Vein endothelial cell (primary cell): ENCODE measurements around a stretch of chr3.

DNA sequence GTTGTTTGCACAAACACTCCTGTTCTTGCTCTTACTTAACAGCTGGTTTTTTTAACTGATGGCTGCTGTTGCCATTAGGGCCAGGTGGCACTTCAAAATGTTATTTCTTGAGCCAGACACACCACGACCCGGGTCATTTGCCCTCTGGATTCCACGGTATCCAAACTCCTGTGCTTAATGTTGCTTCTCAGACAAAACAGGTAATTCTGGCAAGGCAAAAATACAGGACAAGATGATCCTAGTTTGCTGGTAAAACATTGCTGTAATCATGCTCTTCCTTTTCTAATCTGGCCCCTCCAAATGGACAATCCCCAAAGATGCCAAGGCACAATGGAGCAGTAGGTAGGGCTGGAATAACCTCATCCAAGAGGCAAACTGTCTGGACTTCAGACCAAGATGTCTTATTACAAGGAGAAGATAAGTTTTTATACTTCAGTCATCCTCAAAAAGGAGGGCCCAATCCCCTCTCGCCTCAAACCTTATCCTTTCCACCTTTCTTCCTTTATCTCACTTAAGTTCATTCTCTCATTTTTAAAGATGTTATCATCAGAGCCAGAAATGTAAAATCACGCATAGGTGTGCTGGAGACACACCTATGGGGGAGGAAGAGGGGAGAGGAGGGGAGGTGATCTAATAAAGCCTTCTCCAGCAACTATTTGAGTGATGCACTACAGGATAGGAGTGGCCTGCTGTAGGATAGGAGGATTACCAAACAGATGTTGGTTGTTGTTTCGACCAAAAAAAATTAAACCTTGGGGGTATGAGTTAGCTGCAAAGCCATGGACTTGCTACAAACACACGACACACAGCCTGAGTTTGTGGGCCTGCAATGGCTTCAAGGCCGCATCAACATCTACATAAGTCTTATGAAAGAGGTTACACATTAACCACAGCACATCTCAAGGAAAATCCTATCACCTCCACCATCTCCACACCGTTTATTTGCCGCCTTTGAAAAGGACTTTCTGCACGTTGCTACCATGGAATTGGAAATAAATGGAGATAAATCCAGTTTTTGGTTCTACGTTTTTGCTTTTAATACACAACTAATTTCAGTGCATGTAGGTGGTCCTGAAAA is 23.3 kb downstream of the LRIG1 start:
- CAGE, long polyA plus RNA = no peak

- CAGE, long polyA plus RNA = no peak
Observed at GRCh38 chr3:66486155-66486953, 14.5 kb downstream of the LRIG1 start.

DNA sequence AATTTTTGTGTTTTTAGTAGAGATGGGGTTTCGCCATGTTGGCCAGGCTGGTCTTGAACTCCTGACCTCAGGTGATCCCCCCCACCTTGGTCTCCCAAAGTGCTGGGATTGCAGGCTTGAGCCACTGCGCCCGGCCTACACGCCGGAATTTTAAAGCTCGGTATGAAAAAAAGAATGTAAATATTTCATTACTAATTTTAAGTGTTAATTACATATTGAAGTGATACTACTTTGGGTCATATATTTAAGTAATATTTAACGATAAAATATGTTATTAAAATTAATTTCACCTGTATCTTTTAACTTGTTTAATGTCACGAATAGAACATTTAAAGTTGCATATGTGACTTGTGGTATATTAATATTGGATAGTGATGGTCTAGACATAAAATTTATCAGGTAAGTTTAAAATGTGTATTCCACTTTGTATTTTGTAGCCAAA is 45.5 kb upstream of the LRIG1 start:
- CAGE, long polyA plus RNA = no peak

DNA sequence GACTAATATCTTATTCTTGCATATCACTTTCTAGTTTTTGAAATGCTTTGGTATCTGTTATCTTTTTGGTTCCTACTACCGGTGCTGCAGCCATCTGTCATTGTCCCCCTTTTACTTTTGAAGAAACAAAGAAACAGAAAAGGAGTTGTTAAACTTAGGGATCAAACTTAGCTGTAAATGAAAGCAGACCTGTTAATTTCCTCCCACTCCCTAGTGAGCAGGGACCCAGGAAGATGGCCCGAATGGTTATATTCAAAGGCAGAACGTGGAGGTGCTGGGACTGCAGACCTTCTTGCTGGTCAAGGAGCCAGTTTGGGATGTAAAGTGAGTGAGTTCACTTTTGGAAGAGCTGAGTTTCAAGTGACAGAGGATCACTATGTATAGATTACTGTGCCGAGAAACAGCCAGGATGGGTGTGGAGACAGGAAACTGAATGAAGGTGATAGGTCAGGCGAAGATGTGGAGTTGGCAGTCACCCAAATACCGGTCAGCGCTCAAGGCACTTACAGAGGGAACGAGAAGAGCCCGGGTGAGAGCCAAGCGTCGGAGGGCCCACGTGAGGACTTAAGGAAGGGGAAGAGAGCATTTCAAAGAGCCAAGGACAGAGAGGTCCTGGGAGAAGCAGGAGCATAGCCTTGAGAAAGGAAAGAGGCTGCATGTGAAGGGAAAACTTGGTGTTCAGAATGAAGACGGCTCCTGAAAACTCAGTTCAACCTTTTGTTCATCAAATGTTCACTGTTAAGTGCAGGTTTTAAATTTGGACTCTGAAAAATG is 20.2 kb downstream of the KBTBD8 start:
- CAGE, long polyA plus RNA = no peak

GRCh38 chr3:67391896-67392616 is 262.4 kb downstream of the SUCLG2 start:
- CAGE, long polyA plus RNA = no peak

GRCh38 chr3:67489600-67489896 is 164.9 kb downstream of the SUCLG2 start:
- CAGE, long polyA plus RNA = no peak

GRCh38 chr3:67658159-67658491 is 3.7 kb upstream of the SUCLG2 start:
- CAGE, long polyA plus RNA = no peak

DNA sequence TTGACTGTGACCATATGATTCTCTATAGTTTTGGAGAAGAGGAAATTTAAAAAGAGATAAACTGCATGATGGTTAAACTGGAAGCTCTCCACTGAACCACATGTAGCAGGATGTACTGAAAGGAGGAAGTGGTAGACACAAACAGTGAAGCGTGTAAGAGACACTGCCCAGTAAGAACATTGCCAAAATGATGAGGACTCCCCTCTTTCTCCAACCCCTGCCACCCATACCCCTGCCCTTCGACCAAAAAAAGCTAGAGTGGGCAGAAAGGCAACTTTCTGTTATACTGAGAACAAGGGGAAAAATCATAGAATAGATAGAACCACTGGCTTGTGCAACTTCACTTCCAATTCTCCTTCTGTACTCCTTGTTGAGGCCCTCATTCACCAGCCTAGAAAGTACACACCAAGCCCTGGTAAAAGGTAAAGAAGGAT is 6.4 kb upstream of the TMF1 start:
- CAGE, long polyA plus RNA = no peak

GRCh38 chr3:69084176-69084651 is 523 bp upstream of the ARL6IP5 start:
- CAGE, long polyA plus RNA = no peak

GRCh38 chr3:69180782-69181658 is 58.6 kb upstream of the LMOD3 start:
- CAGE, long polyA plus RNA = no peak

DNA sequence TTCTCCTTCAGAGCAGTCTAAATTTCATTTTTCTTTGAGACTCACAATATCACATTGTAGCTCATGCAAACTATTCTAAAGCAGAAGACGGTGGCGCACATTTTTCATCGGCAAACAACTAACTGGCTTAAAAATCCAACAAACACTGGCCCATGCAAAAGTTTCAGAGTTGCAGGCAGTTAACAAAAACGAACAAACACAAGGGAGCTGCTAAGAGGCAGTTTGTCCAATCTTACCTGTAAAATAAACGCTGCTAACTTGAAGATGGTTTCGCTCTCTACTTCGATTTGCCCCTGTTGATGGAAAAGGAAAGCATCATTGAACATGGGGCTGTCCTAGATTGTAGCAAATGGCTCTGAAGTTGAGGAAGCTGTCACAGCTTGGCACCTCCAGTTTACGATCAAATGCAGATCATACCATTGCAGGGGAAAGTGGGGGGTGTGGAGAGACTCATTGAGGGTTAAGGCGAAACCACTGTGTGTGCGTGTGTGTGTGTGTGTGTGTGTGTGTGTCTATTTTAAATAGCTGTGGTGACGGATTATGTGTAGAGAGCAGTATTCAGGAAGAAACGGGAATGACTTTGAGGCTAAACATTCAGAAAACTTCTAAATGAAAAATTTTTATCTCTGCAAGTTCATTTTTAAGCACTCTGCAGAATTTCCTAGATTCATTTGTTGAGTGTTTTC is 127.6 kb upstream of the LMOD3 start:
- CAGE, long polyA plus RNA = no peak

GRCh38 chr3:69287625-69288100 is 98.2 kb downstream of the FRMD4B start:
- CAGE, long polyA plus RNA = no peak

GRCh38 chr3:69326762-69327427 is 59.0 kb downstream of the FRMD4B start:
- CAGE, long polyA plus RNA = no peak

- CAGE, long polyA plus RNA = no peak
Observed at GRCh38 chr3:69747891-69748247, 8.6 kb downstream of the MITF start.

GRCh38 chr3:69764518-69764932 is 25.3 kb downstream of the MITF start:
- CAGE, long polyA plus RNA = no peak

DNA sequence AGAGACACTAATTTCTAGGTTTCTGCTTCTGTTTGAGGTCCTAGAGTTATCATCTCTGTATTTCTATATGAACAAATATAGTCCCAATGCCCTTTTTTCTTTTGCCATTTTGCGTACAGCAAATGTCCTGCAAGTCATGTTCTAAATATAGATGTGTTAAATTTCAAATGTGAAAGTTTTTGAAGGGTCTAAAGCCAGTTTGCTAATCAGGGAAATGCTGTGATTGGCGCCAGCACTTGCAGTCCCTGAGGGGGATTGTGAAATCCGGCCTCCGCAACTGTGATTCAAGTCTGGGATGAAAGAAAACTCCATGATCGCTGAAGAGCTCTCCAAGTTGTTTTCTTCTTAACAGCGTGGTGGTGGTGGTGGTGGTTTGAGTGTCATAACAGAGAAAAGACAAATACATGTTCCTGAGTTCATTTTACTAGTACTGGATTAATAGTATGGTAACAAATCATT is 51.8 kb downstream of the MITF start:
- CAGE, long polyA plus RNA = no peak

DNA sequence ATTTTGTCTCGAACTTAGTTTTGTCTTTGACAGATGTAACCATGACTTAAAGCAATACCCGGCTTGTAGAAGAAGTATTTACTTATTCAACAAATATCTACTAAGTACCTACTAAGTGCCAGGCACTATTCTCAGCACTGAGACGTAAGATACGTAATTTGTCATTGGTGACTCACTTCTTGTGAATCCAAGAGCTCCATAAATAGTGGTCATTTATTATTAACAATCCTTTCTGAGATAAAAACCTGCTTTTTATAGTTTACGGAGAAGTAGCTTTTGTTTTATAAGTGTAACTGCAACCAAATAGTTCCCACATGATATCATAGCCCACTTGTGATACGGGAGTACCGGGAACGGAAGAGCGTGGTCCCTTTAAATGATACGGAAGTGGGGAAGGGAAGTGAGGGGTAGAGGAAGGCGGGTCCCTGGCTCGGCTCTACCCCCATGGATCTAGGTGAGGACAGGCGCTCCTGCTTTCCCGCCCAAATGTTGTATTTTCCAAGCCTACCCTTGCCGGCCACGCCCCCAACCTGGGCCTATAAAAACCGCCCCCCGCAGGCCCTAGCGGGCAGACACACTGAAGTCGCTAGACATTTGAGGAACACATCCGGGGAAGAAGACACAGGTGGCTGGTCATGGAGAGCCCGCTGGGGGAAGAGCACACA is 260.0 kb downstream of the MITF start:
- CAGE, long polyA plus RNA = no peak

DNA sequence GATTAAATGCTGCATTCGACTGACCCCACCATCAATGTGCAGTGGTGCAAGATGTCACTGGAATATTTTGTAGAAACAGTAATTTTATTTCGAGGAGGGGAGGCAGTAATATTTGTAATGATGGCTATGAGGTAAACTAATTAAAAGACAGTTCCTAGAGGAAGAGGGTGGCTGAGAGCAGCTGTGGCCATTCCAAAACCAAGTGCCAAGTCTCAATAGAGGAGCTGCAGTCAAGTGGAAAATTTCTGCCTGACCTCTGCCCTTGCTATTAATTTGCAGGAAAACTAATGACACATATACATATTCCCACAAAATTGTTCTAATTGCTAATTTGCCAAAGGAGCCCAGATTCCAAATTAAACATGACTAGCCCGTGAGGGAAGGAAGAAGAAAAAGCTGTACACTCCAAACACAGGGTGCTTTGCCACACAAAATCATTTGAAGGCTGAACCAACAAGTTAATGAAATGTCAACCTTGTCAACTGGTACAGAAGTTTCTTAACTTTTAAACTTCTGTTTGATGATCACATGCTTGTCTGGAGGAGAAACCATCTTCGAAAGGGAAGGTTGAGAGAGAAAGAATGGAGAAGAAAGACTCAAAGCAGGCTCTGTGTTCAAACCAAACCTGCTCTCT is 601.9 kb downstream of the FOXP1 start:
- CAGE, long polyA plus RNA = no peak

- CAGE, long polyA plus RNA = no peak
Observed at GRCh38 chr3:71065729-71065864, 517.9 kb downstream of the FOXP1 start.

- CAGE, long polyA plus RNA = no peak
Observed at GRCh38 chr3:71078681-71079395, 504.7 kb downstream of the FOXP1 start.